Spinal cord (tissue), 3 donors: ENCODE data around the gene GJC3.

DNA sequence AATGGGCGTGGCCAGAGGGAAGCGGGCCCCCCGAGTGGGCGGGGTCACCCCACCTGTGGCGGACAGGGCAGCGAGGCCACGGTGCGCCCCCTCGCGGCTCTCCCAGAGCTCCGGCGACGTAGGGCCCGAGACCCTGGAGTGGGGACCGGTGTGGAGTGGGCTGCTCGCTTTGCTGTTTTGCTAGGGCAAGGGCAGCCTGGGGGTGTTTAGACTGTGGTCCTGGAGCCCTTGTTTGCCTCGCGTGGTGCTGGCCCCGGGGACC lies 286 bp upstream of the BAIAP2L1 start:
- PRO-cap = no peak
- RAMPAGE, long total RNA = no peak

- PRO-cap = no peak
- RAMPAGE, long total RNA = no peak
These were observed 17.8 kb upstream of the BAIAP2L1 start for GRCh38 chr7:98418330-98419493.

GRCh38 chr7:98421015-98421239 lies 20.0 kb upstream of the BAIAP2L1 start:
- PRO-cap = no peak
- RAMPAGE, long total RNA = no peak

GRCh38 chr7:98998845-98999282 lies 120.5 kb downstream of the TRRAP start:
- PRO-cap = no peak
- RAMPAGE, long total RNA = no peak

DNA sequence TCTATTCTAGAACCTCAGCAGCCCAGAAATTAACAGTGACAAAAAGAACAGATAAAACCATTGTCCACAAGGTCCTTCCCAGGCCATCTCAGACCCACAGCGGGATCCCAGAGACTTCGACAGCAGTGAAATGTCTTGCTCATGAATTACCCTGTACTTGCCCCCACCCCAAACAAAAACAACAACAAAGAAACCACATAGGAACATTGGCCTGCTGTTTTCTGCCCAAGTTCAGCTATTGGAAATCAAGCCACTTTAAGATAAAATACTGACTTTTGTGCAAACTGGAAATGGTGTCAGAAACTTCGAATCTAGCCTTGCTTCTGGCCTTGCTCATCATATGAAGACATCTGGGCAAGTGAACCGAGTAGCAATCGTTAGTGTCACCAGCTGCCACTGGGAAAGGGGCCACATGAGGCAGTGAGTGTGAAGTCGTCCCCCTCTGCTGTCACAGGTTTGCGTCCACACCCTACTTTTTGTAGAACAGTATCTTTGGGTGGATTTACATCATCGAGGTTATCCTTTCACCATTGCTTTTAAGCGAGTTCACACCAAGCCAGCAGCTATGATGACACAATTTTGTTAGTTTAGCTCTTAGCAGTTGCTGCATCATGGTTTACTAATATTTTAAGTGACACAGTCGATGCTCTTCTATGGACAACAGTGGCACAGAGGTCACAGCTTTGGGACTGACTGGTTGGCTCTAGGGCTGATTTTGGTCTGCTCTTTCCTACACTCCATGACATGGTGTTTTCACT lies 114.7 kb downstream of the SMURF1 start:
- PRO-cap = no peak
- RAMPAGE, long total RNA = no peak

DNA sequence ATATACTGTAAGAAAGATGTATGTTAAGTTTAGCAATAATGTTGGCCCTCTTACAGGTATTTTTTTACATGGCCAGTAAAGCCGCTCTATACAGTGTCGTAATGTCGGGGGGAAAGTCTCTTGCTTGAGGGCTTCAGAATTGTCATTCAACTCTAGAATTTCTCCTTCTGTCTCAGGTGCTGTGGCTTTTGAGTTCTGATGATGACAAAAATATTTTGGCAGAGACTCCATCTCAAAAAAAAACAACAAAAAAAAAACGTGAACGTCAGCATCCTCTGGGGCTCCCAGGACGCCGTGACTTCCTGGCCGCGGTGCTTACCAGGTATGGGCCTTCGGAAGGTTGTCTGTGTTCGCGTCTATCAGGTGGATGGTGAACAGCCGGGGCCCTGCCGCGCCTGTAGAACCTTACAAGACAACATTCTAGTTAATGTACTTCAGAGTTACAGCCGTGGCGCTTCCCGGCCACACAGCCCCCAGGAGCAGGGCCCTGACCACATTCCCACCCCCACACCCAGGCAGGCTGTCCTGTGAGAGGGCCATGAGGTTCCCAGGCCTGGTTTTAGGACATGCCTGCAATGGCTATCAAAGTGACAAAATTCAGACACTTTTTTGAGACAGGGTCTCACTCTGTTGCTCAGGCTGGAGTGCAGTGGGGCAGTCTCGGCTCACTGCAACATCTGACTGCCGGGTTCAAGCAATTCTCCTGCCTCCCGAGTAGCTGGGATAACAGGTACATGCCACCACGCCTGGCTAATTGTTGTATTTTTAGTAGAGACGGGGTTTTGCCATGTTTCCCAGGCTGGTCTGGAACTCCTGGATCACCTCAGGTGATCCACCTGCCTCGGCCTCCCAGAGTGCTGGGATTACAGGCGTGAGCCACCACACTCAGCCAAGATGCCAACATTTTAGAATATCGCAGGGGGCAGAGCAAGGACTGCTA lies 110.9 kb downstream of the SMURF1 start:
- PRO-cap = no peak
- RAMPAGE, long total RNA = no peak

- PRO-cap = no peak
- RAMPAGE, long total RNA = no peak
These were observed 44.9 kb downstream of the SMURF1 start for GRCh38 chr7:99099003-99099380.

- PRO-cap = no peak
- RAMPAGE, long total RNA = no peak
These were observed 22.4 kb downstream of the SMURF1 start for GRCh38 chr7:99121495-99121985.

GRCh38 chr7:99133333-99134100 lies 10.4 kb downstream of the SMURF1 start:
- PRO-cap = no peak
- RAMPAGE, long total RNA = no peak

GRCh38 chr7:99268068-99268309 lies 57.7 kb upstream of the ARPC1A start:
- PRO-cap = no peak
- RAMPAGE, long total RNA = no peak

GRCh38 chr7:99326214-99326968 lies 693 bp downstream of the ARPC1A start:
- PRO-cap = no peak
- RAMPAGE, long total RNA = no peak

GRCh38 chr7:99380937-99381501 lies 6.5 kb downstream of the ARPC1B start:
- PRO-cap = no peak
- RAMPAGE, long total RNA = no peak

GRCh38 chr7:99449859-99450567 lies 11.3 kb downstream of the CPSF4 start:
- PRO-cap = no peak
- RAMPAGE, long total RNA = no peak

- PRO-cap = no peak
- RAMPAGE, long total RNA = no peak
These were observed 532 bp downstream of the ZSCAN25 start for GRCh38 chr7:99617130-99617825.

DNA sequence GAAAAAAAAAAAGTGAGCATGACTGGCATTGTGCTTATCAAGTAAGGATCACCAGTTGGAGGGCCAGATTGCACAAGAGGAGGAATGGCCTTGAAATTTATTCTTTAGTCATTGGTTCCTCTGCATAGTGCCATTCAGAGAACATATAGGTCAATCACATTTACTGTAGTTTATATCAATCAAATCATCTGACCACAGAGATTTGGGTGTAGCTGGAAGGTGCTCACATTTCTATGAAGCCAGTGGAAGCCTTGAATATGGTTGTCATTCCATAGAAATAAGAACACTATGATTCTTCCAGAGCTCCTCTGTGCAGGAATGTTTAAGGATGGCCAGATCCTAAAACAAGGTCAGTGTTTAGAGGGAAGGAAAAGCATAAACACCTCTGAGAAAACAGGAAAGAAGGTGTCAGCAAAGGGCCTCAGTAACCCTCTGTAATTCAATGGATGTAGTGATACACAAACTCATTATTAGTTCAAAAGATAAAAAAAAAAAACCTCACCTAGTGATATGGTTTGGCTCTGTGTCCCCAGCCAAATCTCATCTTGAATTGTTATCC lies 4.0 kb downstream of the CYP3A43 start:
- PRO-cap = no peak
- RAMPAGE, long total RNA = no peak

DNA sequence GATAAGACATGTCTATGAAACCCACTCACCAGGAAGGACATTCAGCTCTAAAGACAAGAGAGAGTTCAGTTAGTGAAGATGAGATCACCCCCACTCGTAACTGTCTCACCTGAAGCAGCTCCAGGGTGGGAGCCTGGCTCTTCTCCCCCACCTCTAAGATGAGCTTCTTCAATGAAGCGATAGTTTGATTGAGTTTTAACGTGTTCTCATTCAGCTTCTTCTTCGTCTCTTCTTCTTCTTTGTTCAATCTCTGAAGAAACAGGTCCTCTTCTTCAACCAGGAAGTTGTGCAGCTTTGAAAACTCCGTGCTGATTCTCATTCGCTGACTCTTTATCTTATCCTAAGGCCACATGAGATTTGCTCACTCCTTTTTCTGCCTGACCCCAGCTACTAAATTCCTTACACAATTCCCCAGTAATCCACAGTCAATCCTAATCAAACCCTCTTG lies 10.8 kb downstream of the TRIM4 start:
- PRO-cap = no peak
- RAMPAGE, long total RNA = no peak

DNA sequence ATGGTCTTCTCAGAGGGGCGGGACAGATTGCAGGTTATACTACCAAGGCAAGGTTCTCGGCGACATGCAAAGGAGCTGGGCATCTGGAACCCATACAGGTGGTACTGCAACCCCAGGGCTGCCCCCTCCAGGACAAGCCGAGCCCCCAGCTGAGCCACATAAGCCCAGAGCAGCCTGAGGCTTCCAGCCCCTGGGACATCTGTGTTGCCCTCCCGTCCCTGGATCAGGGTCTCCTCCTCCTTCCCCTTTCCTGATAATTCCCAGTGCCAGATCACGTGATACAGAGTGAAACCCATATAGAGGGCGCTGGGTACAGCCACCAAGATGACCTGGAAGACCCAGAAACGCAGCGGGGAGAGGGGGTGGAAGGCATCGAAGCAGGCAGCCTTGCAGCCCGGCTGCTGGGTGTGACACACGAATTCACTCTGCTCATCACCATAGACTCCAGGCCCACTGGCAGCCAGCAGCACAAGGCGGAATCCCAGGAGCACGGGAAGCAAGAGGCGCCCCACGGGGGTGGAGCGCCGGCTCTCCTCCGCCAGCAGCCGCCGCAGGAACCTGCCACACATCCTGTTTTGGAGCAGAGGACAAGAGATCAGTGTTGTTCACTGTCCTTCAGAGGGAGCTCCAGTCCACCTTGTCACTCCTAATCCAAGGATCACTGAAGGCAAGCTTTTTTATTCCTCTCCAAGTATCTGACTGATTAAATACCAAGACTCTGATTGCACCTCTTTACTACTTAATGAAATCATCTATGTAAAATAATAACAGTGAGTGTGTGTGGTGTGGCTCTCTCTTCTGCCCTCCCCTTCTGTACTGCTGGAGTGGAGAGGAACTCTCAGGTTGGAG lies at the start of gene GJC3:
Gene GJC3 (minus strand): TSS at position 569 of the 849 bp plus-strand sequence.
- PRO-cap = no peak
- RAMPAGE, long total RNA = no peak

- PRO-cap = no peak
- RAMPAGE, long total RNA = no peak
These were observed 585 bp downstream of the ZKSCAN1 start for GRCh38 chr7:100015744-100016618.

- PRO-cap = no peak
- RAMPAGE, long total RNA = no peak
These were observed 14.3 kb downstream of the ZKSCAN1 start for GRCh38 chr7:100029795-100030084.

GRCh38 chr7:100040269-100040867 lies 9.2 kb upstream of the ZSCAN21 start:
- PRO-cap = no peak
- RAMPAGE, long total RNA = no peak